Amniotic epithelial cell (primary cell): Measurements from ENCODE around the gene MFSD13A.

GRCh38 chr10:102394624-102394872 lies 957 bp upstream of the NFKB2 start:
- RRBS: 4% methylated on average over 4 of the region's 25 CpGs

- RRBS: 83% methylated on average over 1 of the region's 9 CpGs
Measured at GRCh38 chr10:102397879-102398376, 2.4 kb downstream of the NFKB2 start.

DNA sequence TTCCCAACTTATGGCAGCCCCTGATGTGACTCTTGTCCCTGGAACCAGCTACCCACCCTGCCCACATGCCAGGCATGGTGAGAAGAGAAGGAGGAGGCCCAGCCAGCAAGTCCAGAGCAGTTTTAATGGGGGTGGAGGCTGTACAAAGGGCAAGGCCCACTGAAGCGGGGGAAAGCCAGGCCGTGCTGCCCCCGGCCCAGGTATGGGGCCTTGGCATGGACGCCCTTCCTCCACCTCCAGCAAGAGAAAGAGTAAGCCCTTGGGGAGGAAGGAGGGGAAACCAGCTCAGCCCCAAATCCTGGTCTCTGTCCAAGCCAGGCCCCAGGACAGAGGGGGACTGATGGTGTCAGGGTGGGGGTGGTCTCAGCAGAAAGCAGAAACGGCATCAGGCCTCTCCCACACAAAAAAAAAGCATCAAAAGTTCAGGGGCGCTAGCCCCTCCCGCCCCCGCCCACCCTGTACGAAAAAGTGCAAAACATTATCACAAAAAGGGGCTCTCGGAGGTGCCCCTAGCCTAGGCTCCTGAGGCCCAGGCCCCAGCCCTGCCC lies 7.1 kb downstream of the NFKB2 start:
- RRBS: no CpG with 5 or more reads among the region's 10 CpGs

GRCh38 chr10:102455625-102456321 lies 4.4 kb upstream of the C10orf95 start:
- RRBS: no CpG with 5 or more reads among the region's 7 CpGs

- RRBS: 12% methylated on average over 2 of the region's 55 CpGs
Measured at GRCh38 chr10:102460483-102461632, at the start of gene MFSD13A. MFSD13A (plus strand) TSS chr10:102461395.

GRCh38 chr10:102596454-102596818 lies 47.8 kb upstream of the TRIM8 start:
- RRBS: no CpG with 5 or more reads among the region's 4 CpGs

DNA sequence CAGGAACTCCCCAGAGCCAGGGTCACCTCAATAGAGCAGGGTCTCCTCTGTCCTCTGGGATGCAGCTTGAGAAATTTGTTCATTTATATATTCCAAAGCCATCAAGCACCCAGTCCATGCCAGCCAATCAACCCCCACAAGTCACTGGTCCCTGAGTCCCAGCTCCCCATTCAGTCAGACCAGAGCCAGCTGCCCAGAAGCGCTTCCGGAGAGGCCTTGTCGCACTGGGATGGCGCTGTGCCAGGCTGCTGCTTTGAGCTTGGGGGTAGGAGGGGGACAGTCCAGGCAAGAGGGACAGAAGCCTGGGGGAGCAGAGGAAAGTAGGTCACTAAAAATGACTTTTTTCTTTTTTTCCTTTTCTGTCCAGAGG lies 16.0 kb upstream of the TRIM8 start:
- RRBS: no CpG with 5 or more reads among the region's 4 CpGs

- RRBS: 2% methylated on average over 28 of the region's 41 CpGs
Measured at GRCh38 chr10:102643569-102643984, 702 bp upstream of the TRIM8 start.

DNA sequence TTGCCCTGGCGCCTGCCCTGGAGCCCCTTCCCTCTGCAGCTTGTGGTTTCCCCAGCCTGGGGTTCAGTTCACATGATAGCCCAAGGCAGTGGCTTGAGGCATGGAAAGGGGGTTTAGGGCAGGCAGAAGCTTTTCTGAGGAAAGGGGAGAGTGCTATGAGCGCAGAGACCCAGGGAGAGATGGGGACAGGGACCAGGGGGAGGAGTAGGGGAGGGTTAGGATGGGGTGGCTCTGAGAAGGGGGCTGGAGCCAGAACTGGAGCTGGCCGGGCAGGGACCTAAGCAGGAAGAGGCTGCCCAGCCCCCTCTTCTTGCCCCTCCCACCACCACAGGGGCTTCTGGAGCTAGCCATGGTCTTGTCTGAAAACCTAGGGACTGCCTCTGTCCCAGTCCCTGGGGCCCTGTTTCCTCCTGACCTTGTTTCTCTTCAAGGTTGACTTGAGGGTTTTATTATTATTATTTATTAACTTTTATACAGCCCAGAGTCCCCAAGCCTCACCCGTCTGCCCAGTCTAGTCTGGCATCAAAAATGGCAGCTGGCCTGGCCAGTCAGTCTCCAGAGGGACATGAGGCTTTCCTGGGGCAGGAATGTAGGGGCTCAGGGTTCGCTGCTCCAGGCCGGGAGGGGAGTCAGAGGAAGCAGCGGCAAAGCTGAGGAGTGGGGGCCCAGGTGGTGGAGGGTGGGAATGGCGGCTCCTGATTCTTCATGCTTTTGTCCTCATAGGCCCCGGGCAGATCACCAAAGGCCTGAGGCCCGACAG lies 5.6 kb downstream of the TRIM8 start:
- RRBS: no CpG with 5 or more reads among the region's 10 CpGs

DNA sequence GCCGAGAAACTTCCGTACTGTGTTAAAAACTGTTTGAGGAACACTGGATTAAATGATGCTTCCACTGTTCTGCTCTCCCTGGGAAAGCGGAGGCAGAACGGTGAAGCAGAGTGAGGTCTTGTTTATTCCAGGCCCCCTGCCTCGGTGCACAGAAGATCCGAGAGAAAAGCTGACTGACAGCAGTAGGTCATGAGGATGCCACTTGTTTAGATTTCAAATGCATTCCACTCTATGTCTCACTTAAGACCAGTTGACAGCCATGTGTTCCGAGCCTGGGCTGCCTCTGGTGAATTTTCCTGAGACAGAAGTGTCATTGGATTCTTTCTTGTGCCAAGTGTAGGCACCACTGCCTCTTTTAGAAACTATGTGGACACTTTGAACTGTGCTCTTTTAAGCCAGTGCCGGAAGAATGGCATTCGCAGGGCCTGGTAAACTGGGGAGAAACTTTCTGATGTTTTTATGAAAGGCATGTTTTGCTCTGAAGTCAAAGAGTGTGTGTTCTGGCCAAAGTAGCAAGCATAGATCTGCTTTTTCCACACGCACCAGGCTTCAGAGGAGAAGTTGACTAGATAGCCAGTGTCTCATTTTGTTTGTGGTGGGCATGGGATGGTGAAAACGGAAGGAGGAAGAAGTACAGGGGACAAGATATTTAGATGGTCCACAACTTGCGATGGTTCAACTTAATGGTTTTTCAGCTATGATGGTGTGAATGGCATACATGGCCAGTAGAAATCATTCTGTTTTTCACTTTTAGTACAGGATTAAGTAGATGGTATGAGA lies 41.7 kb downstream of the CYP17A1 start:
- RRBS: no CpG with 5 or more reads among the region's 12 CpGs

DNA sequence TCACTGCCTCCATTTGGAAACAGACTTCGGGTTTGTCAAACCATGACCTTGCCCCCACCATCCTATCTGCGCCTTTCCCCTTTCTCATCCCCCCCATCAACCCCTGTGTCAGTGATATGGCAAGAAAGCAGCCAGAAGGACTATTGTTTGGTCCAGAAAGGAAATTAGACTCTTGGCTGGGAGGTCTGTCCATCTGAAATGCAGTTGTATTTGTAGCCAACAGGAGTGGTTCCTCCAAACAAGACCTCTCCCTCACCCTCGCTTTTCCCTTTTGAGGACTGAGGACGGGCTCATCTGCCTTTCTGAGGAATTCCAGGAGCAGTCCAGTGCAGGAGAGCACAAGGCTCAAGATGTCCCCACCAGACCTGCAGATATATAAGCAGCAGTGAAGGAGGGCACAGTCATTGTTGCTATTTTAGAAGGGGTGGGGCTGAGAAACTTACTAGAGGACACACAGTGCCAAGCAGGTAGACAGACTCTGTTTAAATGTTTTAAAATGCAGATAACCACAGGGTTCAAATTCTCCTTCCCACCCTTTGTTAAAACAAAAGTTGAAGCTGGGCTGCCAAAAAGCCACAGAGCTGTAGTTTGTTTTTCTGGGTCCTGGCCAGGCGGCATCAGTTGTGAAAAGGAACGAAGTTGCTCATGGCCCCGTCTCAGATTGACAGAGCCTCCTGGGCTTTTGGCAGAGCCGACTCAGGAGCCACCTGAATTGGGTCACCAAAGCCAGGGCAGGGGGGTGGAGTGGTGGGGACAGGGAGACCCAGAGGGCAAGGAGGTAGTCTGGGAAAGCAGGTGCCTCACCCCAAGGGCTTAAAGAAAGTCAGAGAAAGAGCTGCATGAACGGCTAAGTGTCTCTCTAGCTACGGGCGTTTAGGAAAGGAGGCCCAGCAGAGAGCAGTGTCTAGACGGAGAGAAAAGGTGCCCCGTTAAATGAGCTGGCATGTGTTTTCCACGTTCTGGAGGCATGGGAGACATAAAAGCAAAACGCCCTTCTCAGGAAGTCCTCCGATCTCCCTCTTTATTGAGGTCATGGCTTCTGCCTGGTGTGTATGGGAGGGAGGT lies 37.2 kb downstream of the CYP17A1 start:
- RRBS: no CpG with 5 or more reads among the region's 16 CpGs

- RRBS: no CpG with 5 or more reads among the region's 4 CpGs
Measured at GRCh38 chr10:102812359-102812784, 24.8 kb downstream of the CYP17A1 start.

GRCh38 chr10:102921339-102922388 lies 3.6 kb downstream of the CNNM2 start:
- RRBS: no CpG with 5 or more reads among the region's 3 CpGs

DNA sequence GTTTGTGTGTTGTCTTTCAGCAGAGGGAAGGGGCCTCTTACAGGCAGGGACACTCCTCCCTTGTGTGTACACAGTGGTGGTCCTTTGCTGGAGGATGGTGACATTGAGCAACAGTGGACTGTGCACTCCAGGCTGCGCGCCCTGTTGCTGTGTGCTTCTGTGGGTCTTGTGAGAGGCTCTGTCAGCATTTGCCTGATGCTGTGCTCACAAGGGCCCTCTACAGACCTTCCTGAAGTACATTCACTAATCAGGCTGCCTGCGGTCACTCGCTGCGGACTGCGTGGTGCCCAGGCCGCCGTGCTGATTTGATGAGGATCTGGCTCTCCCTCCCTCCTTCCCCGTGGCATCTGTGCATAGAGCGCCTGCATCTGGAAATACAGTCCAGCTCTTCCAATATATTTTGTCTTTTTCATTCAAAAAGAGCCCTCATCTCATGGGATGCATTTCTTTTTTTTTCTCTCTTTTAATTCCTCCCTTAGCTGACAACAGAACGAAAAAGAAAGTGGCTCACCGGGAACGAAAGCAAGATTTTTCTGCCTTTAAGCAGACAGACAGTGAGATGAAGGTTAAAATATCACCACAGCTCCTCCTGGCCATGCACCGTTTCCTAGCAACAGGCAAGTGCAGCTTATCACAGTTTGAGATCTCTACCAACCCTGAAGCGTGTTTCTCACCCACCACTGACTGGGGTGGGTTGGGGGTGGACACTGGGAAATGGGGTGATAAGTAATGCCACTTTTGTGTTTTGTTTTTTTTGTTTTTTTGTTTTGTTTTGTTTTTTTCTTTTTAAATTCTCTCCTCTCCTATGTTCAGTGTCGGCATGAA lies 136.0 kb downstream of the CNNM2 start:
- RRBS: no CpG with 5 or more reads among the region's 16 CpGs

DNA sequence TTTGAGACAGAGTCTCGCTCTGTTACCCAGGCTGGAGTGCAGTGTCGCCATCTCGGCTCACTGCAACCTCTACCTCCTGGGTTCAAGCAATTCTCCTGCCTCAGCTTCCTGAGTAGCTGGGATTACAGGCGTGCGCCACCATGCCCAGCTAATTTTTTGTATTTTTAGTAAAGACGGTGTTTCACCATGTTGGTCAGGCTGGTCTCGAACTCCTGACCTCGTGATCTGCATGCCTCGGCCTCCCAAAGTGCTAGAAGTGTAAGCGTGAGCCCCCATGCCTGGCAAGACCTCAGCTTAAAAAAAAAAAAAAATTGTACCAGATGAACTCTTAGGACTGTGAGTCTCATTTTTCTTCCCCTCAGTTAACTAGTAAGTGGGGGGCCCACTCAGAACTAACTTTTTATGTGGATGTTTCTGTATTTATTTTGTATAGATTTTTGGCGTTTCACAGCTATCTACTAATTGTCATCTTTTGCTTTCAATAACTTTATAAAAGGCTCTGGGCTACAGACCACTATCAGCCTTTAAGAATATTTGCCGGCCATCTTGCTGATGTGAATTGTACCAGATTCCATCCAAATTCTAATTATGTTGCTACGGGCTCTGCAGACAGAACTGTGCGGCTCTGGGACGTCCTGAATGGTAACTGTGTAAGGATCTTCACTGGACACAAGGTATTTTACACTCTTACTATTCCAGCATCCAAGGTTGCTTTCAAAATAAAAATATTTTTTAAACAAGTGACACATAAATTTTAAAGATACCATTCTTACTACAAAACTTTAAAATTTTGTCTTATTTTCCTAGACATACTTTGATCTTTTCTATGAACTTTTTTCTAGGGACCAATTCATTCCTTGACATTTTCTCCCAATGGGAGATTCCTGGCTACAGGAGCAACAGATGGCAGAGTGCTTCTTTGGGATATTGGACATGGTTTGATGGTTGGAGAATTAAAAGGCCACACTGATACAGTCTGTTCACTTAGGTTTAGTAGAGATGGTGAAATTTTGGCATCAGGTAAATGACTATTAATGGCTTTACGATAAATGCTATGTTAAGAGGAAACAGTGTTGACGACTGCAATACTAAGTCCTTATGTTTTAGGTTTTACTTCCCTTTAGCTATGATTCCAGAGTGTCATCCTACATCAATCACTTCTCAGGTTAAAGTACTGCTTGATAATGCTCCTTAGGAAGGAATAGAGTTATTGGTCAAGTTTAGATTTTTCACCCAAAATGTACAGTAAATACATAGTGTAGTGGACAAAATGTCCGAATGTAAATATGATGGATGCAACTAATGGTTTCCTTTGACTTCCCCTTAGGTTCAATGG lies 9.1 kb downstream of the ATP5MK start:
- RRBS: no CpG with 5 or more reads among the region's 18 CpGs

- RRBS: no CpG with 5 or more reads among the region's 2 CpGs
Measured at GRCh38 chr10:103396942-103397290, 490 bp downstream of the PDCD11 start.

DNA sequence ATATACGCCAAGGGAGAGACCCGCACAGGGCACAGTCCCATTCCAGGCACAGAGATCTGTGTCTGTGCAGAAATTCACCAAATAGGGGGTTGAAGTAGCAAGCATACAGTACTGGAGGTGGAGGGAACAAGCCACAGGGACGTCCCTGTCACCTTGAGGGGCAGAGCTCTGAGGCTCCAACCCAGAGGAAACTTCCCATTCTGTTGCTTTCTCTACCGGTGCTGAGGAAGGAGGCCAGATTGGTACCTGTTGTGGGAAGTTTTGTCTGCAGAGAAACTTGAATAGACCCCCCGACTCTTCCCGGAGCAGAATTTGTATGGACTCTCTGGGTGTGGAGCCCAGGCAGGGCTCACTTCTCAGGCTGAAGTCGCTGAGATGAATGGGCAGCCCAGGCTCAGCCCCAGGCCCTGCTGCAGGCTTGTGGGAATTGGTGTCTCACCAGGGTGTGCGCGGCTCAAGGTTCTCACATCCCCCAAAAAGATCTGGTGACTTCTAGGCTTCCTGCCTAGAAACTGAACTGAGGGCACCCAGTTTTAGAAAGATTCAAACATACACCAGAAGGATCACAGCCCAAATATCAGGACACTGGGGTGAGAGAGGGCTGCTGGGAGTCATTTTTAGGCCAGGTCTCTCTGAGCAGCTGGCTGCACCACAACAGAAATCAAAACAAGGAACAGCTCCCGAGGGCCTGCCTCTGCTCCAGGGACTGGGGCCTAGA lies 103.5 kb downstream of the NEURL1 start:
- RRBS: 95% methylated on average over 3 of the region's 10 CpGs

GRCh38 chr10:103627754-103628383 lies 134.4 kb downstream of the NEURL1 start:
- RRBS: no CpG with 5 or more reads among the region's 16 CpGs

GRCh38 chr10:103656024-103656448 lies 162.5 kb downstream of the NEURL1 start:
- RRBS: no CpG with 5 or more reads among the region's 5 CpGs

DNA sequence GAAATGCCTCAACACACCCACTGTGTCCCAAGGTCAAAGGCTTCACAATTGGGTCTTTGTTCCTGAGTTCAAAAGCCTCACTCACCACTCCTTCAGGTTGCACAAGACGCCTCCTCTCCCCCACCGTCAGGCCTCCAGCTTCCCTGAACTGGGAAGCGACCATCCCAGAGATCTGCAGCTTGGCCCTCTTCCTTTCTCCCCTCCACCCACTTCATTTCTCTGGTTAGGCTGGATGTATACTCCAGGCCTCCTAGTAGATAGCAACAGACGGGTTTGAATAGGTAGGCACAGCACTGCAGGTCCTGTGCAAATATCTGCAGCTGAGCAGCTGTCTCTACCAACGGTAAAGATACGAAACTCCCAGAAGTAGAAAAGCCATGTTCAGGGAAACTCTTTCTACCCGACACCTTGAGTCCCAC lies 164.9 kb downstream of the NEURL1 start:
- RRBS: no CpG with 5 or more reads among the region's 7 CpGs